Smooth muscle cell (in vitro differentiated cells): ENCODE data around the genes FLNA, RPL10 and CLIC2.

GRCh38 chrX:154374013-154375467 is at the start of gene FLNA:
Gene FLNA (minus strand): TSS chrX:154374634.
- RAMPAGE, long total RNA = no peak

DNA sequence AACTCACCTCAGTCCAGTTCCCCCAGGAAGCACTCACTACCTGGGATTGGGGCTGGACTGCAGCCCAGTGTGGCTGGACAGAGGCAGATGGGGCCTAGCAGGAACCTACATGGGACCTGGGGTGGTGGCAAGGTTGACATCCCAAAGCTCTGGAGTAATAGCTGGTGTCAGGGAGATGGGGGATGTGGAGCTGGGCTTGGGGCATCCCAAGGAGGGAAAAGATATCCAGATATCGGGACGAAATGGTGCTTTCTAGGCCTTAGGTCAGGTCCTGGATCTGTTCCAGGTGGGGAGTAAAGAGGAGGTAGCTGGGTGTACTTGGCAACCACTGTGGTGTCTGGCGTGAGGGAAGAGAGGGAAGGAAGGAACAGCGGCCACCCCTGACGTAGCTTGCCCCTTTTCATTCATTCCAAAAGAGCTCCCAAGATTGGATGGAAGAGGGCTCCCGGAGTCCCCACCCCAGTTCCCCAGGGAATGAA is 4.4 kb downstream of the EMD start:
- RAMPAGE, long total RNA = no peak

GRCh38 chrX:154397985-154398443 is at the start of gene RPL10:
Gene RPL10 (plus strand): TSS chrX:154398377.
- RAMPAGE, long total RNA = start-site peak on the plus strand at chrX:154398370-154398379, 14,888 and 11,551 reads in 2 replicates

DNA sequence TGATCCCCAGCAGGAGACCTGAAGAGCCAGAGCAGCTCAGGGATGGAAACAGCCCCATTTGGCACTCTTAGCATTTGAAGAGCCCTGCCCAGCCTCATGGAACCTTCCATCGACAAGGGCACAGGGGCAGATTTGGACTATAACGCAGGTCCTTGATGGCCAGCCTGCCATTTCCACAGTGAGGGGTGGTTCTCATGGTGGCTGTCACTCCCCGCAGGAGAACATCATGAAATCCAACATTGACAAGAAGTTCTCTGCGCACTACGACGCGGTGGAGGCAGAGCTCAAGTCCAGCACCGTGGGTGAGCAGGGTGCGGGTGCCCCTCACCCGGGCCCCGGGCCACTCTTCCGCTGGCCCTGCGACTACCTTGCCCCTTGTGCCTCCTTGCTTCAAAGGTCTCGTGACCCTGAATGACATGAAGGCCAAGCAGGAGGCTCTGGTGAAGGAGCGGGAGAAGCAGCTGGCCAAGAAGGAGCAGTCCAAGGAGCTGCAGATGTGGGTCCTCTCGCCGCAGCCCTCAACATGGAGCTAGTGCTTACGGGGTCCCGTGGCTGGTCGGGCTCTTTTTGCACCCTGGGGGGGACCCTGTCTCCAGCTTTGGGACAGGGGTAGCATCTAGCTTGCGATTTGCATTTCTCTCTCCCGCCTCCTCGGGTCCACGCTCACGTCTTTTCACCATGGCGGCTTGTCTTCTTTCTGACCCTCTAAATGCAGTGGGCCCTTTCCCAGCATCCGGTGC is 1.6 kb downstream of the FAM50A start:
- RAMPAGE, long total RNA = no peak

DNA sequence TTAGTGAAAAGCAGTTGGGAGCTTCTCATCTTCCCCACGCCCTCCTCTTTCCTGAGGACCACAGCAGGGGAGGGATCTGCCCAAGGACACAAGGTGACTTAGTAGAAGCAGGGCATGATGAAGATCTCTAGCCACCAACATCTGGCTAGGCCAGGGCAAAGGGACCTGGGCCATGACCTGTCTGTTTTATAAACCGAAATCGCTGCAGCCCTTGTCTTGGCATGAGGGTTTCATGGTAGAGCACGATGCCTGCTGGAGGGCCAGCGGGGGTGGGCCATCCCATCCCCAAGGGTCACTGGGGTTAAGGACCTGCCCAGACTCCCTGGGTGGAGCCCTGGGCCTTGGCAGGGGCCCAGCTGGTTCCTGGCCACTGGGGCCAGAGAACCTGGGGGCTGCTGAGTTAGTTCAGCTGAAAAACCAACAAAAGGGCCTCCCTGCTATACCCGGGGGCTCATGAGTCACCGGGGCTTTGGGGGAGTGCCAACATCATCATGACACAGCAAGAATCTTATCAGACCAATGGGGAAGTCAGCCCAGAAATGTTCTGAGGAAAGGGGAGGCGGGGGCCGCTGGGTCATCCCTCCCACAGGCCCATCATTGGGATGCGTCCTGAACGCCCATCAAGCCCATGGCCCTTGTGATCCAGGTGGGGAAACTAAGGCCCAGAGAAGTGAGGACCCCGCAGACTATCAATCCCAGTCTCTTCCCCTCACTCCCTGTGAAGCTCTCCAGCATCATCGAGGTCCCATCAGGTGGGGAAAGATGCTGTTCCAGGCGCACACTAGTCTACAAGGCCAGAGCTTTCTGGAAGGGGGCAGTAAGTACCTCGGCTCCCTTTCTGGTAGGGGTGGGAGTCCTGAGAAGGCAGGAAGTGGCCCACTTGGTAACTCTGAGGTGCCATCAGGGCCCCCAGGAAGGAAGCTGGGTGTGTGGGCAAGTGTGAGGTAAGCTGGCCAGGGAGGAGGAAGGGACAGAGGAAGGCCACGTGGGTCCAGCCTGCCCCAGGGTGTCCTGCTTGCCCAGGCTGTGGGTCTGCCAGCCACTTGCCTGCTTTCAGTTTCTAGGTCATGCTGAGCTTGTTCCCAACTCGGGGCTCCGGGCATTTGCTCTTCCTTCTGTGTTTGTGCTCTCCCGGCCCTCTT is 4.6 kb downstream of the G6PD start:
- RAMPAGE, long total RNA = no peak

DNA sequence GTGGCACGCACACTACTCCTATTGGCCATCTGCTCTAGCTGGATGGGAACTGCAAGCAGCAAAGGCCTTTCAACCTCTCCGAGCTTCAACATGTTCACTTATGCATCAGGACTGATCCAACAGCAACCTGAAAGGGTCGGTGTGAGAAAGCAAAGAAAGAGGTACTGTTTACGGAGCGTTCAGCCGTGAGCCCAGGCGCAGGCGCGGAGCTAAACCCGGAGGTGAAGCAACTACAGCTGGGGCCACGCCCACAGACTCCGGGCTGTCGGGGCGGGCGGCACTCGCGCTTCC is 324 bp upstream of the DKC1 start:
- RAMPAGE, long total RNA = no peak

DNA sequence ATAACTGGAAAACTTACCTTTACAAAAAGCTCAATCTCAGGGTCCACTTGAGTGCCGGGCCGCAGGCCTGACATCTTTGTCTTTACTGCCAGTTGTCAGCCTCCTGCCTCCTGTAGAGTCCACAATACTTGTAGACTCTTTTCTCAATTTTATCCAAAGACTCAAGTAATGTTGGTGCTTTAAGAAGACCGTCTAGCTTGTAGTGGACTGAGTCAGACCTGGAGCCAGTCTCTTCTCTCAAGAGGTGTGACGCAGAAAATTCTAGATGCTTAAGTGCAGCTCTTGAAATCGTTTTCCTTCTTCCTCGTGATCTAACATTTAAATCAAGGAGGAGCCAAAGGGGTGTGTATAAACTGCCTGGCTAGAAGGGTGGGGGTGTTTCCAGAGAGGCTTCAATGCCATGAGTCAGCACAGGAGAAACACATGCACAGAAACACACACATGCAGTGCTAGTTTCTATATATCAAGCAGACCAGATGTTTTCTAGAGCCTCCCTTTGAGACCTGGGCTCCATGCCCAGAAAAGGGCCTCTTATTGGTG is at the start of gene CLIC2:
CLIC2 (minus strand) TSS at position 261 of the 540 bp plus-strand sequence.
- RAMPAGE, long total RNA = no peak